ENCODE measurements around the genes TUBB8 and PFKP.

DNA sequence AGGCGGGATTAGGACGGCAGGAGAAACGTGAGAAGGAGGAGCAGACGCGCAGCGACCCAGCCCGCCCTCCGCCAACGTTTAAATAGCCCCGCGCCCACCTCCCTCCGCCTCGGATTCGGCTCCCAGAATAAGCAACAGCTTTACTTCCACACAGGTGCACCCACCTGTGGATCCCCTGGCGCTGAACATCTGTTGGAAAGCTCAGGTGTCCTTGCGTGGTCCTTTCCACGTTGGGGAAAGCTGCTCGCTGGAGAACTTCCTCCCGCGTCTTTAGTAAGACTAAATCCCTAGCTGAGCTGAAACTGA, at the start of gene TUBB8:
TUBB8 (minus strand) TSS at position 53 of the 306 bp plus-strand sequence.
- PRO-cap = no peak
- RAMPAGE, long total RNA, 4 experiments = no peak in any of the 4 experiments

DNA sequence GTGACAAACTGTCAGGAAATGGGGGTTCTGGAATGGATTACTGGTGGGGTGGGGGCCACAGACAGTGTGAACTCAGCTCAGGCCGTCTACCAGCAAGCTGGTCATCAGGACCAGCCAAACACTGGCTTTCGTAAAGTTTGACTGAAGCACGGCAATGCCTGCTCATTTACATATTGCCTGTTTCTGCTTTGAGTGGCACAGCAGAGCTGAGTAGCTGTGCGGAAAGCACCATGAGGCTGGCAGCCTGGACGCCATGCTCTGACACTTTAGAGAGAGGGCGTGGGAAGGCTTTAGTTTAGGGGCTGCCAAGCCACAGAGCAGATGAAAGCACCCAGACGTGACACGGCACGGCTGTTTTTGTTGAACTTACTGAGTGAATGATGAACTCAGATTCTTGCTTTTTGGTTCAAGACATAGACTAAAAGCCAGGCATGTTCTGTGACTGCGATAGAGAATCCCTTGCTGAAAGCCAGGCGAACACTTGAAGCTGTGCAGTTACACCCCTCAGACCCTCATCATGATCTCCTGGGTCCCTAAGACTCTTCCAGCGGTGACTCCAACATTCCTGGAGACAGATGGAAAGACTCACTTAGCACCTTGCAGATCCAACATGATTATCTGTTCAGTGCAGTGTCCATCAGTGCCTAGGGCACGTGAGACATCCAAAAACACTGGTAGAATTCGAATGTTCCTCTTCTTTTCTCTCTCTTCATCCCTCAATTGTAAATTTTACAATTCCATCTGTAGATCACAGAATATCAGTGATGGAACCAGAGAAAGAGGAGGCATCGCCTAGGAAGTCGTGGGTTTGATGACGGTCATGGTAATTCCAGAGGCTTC, 182.1 kb downstream of the ZMYND11 start:
- PRO-cap = no peak
- RAMPAGE, long total RNA, 4 experiments = no peak in any of the 4 experiments

DNA sequence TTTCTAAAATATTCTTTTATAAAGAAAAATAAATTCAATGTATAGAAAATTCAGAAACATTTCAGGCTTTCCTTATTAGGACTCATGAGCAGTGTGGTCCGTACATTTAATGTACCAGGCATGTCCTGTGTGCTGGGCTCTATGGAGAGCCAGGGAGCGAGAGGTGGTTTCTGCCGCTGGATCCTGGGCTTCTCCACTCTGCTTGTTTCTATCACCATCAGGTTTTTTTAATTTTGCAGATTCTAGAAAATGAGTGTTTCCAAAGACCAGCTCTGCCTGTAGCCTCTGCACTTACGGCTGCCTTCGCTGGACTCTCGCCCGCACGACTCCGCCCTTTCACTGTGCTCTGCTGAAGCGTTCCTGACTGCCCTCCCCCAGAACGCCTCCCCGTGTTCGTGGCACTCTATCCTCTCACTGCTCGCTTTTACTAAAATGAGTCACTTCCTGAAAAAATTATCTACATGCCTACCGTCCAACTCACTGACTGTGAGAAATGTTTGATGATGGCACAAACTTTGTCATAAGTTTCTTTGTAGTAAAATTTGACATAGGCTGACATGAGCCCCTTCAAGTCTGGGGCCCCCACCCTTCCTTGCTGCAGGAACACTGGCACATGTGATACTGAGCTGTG, 188.6 kb downstream of the ZMYND11 start:
- PRO-cap = unidirectional peak, minus-strand start at position 308 of the sequence
- RAMPAGE, long total RNA, 4 experiments = no peak in any of the 4 experiments

GRCh38 chr10:443395-443858, 246.0 kb downstream of the DIP2C start:
- PRO-cap = no peak
- RAMPAGE, long total RNA, 4 experiments = start-site peak on the minus strand in 1 of 4 experiments, at chr10:443566-443948 at its widest, 6 reads per replicate

GRCh38 chr10:510217-510891, 179.1 kb downstream of the DIP2C start:
- PRO-cap = bidirectional peak, plus-strand start at chr10:510659, minus-strand start at chr10:510644
- RAMPAGE, long total RNA, 4 experiments = no peak in any of the 4 experiments

DNA sequence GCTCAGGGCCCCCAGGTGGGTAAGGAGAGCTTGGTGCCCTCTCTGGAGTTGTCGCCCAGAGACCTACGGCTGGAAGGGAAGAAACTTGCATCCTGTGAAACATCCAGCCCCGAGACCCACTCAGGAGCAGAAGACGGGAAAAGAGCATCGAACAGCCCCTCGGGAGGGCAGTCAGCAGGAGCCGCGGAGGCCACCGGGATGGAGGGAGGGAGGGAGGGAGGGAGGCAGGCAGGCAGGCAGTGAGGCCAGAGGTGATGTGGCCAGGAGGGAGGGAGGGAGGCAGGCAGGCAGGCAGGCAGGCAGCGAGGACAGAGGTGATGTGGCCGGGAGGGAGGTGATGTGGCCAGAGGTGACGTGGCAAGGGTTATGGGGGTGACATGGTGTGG, 141.2 kb downstream of the DIP2C start:
- PRO-cap = unidirectional peak, plus-strand start at position 210 of the sequence
- RAMPAGE, long total RNA, 4 experiments = no peak in any of the 4 experiments

DNA sequence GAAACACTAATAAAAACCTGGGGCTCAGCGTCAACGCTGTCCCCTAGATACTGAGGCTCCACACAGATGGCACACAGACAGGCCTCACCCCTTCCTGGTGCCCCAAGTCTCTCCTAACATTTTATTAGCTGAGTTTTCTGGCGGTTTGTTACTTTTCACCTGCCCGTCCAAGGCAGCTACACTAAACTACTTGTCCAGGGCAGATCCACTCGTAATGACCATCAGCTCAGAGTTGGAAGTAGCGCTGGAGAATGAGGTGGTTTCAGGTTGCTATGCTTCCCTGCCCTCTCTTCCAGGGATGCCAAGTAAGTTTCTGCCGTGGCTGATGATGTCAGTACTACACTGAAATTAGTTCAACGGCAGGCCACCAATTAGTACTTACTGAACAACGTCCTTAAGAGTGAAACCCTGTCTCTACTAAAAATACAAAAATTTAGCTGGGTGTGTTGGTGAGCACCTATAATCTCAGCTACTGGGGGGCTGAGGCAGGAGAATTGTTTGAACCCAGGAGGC, 55.2 kb downstream of the DIP2C start:
- PRO-cap = unidirectional peak, minus-strand start at position 234 of the sequence
- RAMPAGE, long total RNA, 4 experiments = no peak in any of the 4 experiments

DNA sequence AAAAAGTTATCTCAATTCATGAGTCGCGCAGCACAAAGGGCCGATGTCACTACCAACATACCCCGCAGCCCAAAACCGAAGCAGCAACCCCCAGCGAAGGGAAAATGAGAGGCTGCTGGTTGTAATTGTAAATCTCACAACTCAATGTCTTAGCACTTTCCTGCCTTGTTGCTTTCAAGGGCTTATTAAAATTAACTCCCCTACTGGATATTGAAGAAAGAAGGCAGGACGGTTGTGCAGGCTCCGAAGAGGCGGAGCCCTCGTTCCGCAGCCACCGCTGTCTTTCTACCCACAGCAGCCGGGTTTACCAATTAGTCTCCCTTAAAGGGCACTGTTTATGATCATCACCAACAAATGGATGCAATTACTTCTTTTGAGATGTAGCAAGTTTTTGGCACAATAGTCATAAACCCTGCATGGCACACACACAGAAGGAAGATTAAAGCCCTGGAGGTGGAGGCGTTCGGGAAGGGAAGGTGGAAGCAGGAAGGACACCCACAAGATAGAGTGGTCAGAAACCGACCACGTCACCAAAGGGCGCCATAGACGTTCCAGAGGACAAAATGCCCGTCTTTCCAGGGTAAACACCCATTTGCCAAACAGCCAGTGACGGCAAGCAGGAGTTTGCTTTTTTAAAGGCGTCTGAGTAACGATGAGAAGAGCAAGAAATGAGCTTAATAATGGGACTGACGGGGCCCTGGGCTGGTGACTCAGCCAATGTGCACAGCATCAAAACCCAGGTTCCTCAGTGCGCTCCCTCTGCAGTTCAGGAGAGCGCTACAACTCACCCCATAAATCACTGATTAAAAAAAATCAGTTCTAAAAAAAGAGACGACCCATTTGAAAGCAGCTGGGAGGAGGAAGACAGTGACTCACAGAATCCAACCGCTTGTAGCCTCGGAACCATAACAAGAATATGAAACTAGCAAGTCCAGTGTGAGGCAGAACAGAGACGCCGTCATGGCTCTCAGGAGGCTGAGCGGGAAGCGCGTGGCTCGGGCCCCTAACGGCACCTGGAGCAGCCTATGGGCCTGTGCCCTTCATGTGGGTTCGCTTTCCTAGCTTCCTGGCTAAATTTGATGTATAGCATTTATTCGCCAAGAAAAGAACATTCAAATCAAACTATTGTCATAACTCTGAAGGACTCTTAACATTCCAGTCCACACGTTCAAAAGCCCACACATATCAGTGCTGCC, 6.0 kb downstream of the DIP2C start:
- PRO-cap = bidirectional peak, plus-strand start at position 934 of the sequence, minus-strand start at position 478 of the sequence
- RAMPAGE, long total RNA, 4 experiments = no peak in any of the 4 experiments

DNA sequence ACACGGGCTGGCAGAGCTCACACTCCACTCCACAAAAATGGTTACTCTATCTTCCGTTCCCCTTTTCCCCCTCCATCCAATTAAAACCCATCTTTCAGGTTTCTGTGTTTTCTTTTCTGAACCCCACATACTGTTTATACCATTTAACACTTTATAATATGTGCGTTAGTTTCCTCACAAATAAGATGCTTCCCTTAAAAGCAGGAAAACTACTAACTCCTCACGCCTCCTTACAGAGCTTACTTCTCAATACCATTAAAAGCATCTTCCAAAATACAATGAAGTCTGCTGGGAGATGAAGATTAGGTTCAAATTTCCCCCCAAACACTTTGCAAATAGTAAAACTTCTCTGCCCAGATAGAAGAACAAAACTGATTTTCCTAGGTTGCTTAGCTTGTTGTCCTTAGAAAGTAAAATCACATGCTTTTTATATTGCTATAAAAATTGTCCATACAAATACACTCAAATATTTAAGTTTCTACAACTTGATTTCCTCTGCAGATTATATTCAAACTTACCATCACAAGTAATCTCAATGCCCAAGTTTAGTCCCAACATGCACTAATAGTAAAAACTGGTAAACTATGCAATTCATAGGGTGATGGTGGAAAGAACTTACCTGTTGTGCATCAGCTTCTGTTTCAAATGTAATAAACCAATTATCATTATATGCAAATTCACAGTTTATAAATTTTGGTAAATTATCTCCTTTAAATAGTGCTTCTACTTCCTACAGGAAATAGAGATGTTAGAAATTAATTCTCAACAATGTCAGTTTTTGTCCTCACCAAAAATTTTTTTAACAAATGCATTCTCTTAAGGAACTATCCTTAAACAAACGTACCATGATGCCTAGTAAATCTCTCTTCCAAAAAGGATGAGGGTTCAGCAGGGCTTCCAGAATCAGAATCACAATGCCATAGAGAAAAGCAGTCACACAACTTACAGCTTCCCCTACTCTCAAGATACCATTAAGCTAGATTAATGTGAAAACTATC, 101.0 kb downstream of the LARP4B start:
- PRO-cap = no peak
- RAMPAGE, long total RNA, 4 experiments = no peak in any of the 4 experiments

DNA sequence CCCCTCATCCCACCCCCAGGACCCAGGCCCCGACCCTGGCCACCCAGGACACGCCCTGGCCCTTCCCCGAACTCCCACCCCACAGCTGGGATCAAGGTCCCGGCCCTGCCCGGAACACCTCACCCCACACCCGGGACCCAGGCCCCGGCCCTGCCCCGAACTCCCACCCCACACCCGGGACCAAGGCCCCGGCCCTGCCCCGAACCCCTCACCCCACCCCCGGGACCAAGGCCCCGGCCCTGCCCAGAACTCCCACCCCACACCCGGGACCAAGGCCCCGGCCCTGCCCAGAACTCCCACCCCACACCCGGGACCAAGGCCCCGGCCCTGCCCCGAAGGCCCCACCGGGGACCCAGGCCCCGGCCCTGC, 668 bp upstream of the LARP4B start:
- PRO-cap = no peak
- RAMPAGE, long total RNA, 4 experiments = no peak in any of the 4 experiments

- PRO-cap = no peak
- RAMPAGE, long total RNA, 4 experiments = no peak in any of the 4 experiments
Observed at GRCh38 chr10:1008942-1009418, 16.7 kb downstream of the IDI2 start.

GRCh38 chr10:1022441-1022897, 3.2 kb downstream of the IDI2 start:
- PRO-cap = no peak
- RAMPAGE, long total RNA, 4 experiments = no peak in any of the 4 experiments

GRCh38 chr10:1061762-1062256, 5.6 kb downstream of the WDR37 start:
- PRO-cap = no peak
- RAMPAGE, long total RNA, 4 experiments = no peak in any of the 4 experiments

- PRO-cap = no peak
- RAMPAGE, long total RNA, 4 experiments = no peak in any of the 4 experiments
Observed at GRCh38 chr10:1098990-1099461, 42.8 kb downstream of the WDR37 start.

DNA sequence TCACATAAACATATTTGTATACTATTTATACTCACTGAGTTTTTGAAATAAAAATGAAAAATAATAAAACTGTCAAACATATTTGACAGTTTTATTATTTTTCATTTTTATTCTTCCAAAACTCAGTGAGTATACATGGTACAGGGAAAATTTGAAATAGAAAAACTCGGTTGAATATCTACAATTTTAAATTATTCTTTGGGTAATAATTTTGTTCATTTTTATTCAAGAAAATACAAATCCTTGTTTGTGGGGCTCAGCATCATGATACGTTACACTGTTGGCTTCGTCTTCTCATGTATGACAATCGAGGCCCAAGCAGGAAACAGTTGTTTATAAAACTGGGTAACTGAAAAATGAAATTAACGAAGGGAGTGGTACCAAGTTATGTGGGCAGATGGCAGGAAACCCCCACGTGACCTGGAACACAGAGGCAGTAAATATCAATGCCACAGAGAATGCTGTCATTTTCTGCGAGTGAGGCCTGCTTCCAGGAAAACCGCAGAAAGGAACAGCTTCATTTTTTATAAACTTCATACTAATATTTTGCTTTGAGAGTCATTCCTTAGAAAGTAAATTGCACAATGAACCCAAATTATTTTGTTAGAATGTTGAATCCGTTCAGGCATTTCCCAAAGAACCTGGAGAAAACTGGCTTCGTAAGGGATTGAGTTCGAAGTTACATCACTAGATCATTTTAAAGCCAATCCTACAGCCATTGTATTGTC, 201.0 kb upstream of the ADARB2 start:
- PRO-cap = no peak
- RAMPAGE, long total RNA, 4 experiments = no peak in any of the 4 experiments

DNA sequence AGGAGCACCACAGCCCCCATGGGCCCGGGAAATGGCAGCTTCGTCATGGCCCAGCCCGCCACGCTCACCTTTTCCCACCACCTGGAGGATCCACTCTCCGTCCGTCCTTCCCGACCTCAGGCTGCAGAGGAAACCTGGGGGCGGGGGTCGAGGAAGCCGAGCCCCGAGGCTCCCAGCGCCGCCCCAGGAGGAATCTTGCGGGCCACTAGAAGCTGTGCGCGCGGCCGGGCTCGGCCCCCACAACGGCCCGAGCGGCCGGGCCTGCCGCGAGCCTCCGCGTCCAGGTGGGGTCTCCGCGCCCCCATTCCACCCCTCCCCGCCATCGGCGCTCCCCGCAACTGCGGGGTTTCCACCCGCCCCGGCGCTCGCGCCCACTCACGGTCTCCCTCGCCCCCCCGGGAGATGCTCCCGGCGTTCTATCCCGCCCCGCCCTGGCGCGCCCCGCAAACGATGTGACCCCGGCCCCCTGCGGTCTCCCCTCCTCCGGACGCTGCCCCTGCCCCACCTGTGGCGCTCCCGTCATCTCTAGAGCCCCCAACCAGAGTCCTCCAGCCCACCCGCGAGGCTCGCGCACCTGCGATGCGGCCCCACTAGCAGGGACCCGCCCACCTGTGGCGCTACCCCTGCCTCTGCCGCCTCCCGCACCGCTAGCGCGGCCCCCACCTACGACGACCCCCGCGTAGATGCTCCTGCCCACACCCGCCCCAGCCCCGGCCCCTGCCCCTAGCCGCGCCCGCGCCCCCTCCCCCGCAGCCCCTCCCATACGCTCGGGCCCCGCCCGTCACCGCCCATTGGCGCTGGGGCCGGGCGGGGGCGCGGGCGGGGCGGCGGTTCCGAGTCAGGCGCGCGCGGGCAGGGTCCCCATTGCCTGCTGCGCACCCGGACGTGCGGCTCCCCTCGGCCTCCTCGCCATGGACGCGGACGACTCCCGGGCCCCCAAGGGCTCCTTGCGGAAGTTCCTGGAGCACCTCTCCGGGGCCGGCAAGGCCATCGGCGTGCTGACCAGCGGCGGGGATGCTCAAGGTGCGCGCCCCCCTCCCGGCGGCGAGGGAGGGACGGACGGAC, at the start of gene PFKP:
PFKP (plus strand) TSS at position 864 of the 1,065 bp plus-strand sequence.
- PRO-cap = unidirectional peak, plus-strand start at position 240 of the sequence; bidirectional peak, plus-strand start at position 864 of the sequence, minus-strand start at position 719 of the sequence
- RAMPAGE, long total RNA, 4 experiments = start-site peak on the plus strand in 4 of 4 experiments, centred at positions 845 to 866 of the sequence, 91 to 780 reads per replicate

GRCh38 chr10:3068423-3069582, 1.5 kb downstream of the PFKP start:
- PRO-cap = bidirectional peak, plus-strand start at chr10:3068496, minus-strand start at chr10:3068259; bidirectional peak, plus-strand start at chr10:3068634, minus-strand start at chr10:3068688
- RAMPAGE, long total RNA, 4 experiments = start-site peak on the plus strand in 1 of 4 experiments, at chr10:3068414-3068512 at its widest, 9 reads per replicate

- PRO-cap = no peak
- RAMPAGE, long total RNA, 4 experiments = no peak in any of the 4 experiments
Observed at GRCh38 chr10:3079455-3080270, 12.3 kb downstream of the PFKP start.

DNA sequence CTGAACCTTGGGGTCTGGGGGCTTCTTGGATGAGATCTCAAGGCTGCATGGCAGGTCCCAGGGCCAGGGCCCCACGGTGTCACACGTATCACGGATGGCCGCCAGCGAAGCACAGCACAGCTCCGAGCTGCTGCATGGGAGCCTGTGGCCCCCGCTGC, 987 bp upstream of the PITRM1 start:
- PRO-cap = no peak
- RAMPAGE, long total RNA, 4 experiments = no peak in any of the 4 experiments

DNA sequence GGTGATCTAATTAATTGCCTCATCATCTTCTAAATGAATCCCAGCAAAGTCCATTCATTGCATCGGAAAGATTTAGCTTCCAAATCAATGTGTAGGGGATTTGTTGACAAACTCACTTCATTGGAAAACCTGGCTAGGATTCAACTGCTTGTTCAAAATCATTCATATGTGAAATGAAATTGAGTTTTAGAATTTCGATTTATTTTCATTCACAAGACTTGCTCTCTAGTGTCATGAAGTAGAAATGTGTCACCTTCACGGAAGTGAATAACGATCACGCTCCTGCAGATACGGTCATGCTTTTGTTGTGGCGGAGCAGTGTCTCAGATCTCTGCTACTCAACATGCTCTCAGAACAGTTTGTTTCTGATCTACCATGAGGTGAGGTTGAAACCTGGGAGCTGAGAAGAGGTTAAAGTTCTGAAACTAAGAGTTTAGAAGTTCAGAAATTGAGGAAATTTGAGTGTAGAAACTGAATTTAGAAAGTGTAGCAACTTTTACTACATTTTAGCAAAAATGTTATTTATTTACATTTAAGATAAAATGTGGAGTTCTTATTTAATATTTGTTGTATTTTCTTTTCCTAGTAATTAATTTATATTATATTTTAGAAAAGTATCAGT, 13.8 kb upstream of the PITRM1 start:
- PRO-cap = no peak
- RAMPAGE, long total RNA, 4 experiments = no peak in any of the 4 experiments